ENCODE results near the gene NEDD9.

DNA sequence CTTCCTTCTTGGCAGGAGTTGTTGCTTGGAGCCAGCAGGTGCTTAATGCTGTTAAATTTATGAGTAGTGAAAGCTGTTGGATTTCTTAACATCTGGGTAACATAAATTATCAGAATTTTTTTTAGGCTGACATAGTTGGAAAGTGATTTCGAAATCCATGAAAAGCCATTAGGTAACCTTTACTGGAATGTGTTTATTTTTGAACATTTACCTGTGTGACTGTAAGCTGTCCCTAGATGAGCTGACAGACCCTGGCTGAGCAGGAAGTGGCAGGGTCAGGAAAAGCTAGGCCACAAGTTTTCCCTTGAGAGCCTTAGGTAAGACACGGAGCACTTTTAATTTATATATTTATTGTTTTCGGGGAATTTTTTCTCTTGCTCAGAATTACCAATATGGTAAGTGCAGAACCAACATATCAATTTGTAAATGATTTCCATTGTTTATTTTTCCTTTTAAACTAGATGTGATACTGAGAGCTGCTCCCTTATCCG, 470.5 kb upstream of the SLC35B3 start:
- PRO-cap, result no peak
- RAMPAGE, long total RNA, 3 experiments, result no peak in any of the 3 experiments

DNA sequence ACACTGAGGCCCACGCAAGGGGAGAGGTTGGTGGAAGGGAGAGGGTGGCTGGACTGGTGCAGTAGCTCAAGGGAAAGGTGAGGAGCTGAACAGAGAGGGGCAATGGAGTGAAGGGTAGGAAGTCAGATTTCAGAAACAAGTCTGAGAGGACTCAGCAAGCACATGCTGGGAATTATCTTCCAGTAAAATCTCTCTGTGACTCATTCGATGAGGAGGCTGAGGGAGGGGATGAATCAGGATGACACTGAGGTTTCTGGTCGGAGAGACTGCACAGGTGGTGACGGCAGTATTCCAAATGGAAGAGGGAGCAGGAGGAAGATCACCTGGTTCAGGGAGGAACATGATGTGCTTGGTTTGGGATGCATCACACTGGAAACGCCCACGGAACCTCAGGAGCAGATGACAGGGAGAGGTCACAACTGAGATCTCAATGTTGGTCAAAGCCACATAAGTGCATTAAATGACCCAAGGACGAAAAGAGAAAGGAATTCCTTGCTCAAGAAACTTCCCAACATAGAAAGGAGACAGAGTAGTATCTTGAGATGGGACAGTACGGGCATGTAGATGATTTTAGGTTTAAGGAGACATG, 67.1 kb downstream of the TFAP2A start:
- PRO-cap, result no peak
- RAMPAGE, long total RNA, 3 experiments, result no peak in any of the 3 experiments

DNA sequence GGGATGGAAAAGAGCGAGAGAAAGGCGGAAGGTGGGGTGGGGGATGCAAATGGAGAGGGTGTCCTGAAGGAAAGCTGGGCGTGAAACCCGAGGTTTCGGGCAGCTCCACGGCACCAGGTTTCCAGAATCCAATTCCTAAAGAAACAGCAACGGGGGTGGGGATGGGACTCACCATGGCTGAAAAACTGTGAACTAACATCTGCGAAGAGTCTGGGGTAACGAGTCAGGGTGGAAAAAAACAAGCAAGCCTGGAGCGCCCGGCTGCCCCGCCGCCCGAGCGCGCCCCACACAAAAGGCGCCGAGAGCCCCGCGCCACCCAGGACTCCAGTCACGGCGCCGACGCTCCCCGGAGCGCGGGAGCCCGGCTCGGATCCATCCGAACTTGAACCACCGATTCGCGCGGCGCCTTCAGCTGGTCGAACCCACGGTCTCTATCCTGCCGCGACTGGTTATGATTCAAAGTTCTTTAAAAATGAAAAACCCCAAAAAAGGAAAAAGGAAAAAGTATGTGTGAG, 3.4 kb downstream of the TFAP2A start:
- PRO-cap, result no peak
- RAMPAGE, long total RNA, 3 experiments, result no peak in any of the 3 experiments

DNA sequence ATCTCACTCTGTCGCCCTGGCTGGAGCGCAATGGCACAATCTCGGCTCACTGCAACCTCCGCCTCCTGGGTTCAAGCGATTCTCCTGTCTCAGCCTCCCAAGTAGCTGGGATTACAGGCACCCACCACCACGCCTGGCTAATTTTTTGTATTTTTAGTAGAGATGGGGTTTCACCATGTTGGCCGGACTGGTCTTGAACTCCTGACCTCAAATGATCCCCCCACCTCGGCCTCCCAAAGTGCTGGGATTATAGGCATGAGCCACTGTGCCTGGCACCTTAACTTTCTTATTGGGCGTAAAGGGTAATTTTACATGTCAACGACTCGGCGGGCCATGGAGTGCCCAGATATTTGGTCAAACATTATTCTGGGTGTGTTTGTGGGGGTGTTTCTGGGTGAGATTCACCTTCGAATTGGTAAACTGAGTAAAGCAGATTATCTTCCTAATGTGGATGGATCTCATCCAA, 35.3 kb upstream of the GCNT2 start:
- PRO-cap, result no peak
- RAMPAGE, long total RNA, 3 experiments, result no peak in any of the 3 experiments

DNA sequence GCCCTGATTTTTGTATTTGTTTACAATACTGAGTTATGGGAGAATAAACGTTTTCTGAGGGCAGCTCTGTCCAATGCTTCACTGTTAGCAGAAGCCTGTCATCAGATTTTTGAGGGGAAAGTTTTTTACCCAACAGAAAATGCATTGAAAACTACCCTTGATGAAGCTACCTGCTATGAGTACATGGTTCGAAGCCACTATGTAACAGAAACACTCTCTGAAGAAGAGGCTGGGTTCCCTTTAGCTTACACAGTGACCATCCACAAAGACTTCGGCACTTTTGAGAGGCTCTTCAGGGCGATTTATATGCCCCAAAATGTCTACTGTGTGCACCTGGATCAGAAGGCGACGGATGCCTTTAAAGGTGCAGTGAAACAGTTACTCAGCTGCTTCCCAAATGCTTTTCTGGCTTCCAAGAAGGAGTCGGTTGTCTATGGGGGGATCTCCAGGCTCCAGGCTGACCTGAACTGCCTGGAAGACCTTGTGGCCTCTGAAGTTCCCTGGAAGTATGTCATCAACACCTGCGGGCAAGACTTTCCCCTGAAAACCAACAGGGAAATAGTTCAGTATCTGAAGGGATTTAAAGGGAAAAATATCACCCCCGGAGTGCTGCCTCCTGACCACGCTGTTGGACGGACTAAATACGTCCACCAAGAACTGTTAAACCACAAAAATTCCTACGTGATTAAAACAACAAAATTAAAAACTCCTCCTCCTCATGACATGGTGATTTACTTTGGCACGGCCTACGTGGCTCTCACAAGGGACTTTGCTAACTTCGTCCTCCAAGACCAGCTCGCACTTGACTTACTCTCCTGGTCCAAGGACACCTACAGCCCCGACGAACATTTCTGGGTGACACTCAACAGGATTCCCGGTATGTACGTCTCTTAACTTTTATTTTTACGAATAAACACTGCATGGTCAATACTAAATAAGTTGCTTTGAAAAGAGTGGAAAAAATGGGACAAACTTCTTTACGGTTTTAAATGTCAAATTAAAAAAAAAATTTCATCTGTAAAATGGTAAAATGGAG, 8.1 kb downstream of the GCNT2 start:
- PRO-cap, result no peak
- RAMPAGE, long total RNA, 3 experiments, result no peak in any of the 3 experiments

GRCh38 chr6:11096057-11096551, 2.5 kb downstream of the SMIM13 start:
- PRO-cap, result no peak
- RAMPAGE, long total RNA, 3 experiments, result no peak in any of the 3 experiments

GRCh38 chr6:11188107-11188759, 44.2 kb downstream of the NEDD9 start:
- PRO-cap, result no peak
- RAMPAGE, long total RNA, 3 experiments, result no peak in any of the 3 experiments

DNA sequence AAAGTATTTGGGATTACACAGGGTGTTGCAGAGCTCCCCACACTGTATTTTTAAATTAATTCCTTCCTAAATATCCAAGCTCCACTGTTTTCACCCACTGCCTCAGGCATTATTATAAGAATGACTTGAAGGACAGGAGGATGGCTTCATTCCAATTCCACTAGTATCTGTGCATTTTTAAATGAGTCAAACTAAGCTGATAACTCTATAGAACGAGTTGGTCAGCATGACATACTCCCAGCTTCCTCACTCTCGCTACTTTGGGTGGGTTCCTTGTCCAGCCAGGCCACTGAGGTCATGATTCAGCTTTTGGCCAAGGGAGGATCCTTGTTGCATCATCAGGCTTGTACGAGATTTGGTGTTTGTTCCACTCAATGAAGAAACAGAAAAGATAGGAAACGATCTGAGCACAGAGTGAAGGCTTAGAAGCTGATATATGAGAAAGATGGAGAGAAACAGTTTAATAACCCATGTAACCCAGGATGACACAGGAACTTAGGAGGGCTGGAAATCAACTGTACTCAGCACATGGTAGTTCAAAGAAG, 19.8 kb downstream of the NEDD9 start:
- PRO-cap, result no peak
- RAMPAGE, long total RNA, 3 experiments, result no peak in any of the 3 experiments

DNA sequence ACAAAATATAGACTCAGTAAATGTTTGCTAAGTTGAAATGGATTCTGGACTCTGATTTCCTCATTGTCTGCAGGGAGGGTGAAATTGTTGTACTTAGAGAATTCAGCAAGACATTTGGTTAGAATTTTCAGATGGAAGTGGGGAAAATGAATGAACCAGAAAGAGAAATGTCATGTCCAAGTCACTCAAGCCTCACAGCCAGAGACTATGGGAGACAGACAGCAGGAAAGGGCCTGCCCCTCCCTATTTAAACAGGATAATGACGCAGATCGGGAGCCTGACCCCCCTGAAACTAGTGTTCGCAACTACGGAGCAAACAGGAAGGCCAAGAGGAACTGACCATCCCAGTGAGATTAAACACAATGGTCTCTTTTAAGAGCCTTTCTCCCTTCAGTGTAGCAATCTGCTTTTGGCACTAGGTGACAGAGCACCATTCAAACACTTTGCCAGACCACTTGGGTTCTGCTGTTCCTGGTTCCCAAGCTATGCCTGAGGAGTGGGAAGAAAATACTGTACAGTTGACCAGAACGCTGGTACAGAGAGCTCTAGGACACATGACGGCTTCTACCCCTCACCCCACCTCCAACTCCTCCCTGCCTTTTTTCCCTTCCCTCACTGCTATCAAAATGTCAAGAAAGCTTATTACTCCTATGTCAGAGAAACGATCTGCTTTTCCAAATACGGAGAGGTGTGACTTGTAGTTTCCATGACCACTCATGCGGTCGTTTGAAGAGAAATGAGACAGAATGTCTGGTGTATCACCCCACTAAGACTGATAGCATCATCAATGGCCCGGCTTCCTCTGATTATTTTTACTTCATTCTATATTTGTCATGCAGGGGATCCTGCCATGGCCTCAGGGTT, 13.6 kb downstream of the NEDD9 start:
- PRO-cap, result bidirectional peak, plus-strand start at position 449 of the sequence, minus-strand start at position 195 of the sequence
- RAMPAGE, long total RNA, 3 experiments, result no peak in any of the 3 experiments

DNA sequence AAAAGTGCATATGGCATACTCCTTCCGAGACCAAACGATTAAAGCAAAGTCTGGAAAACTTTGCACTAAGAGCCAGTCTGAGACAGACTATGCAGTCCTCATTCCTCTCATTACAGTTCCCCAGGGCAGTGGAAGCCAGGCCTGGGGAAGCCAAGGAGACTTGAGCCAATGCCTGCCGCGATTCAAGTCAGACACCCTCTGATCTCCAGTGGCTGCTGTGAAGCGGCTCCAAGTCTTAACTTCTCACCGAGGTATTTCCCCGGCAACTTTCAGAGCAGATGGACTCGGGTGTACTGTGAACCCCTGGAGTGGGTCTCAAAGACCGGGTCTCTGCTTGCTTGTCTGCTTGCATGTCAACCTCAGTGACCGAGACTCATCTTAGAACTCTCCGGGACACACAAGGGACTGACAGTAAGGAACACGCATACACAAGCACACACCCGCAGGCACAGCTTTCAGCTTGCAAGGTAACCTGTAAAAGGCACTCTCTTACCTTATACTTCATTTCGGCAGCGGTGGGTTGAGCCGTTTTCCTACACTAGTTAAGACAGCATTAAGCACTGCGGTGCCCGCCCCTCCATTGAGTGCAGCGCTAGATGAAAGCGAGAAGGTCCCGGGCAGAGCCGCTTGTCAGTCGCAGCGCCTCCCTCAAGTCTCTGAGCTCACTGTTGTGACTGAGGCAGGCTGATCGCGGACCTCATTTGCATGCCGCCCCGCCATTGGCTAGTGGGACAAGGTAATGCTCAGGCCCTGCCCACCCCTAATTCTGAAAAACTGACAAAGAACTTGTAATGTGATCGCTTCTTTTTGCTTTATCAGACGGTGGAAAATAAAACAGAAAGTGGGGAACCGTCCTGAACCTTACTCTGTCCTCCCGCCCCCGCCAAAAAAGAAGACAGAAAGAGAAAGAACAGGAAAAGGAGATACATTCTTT, at the start of gene NEDD9:
Gene NEDD9, minus strand, starts transcription at position 658 of the 934 bp plus-strand sequence.
- PRO-cap, result bidirectional peak, plus-strand start at position 158 of the sequence, minus-strand start at position 112 of the sequence; unidirectional peak, minus-strand start at position 200 of the sequence; bidirectional peak, plus-strand start at position 815 of the sequence, minus-strand start at position 658 of the sequence
- RAMPAGE, long total RNA, 3 experiments, result start-site peak on the minus strand in 3 of 3 experiments, centred at positions 621 to 628 of the sequence, 93 to 272 reads per replicate

- PRO-cap, result unidirectional peak, minus-strand start at chr6:11251660
- RAMPAGE, long total RNA, 3 experiments, result no peak in any of the 3 experiments
Observed at GRCh38 chr6:11251381-11252372, 19.2 kb upstream of the NEDD9 start.

- PRO-cap, result no peak
- RAMPAGE, long total RNA, 3 experiments, result no peak in any of the 3 experiments
Observed at GRCh38 chr6:11330271-11330787, 97.9 kb upstream of the NEDD9 start.

GRCh38 chr6:11650087-11650780, 112.7 kb downstream of the TMEM170B start:
- PRO-cap, result no peak
- RAMPAGE, long total RNA, 3 experiments, result no peak in any of the 3 experiments

- PRO-cap, result no peak
- RAMPAGE, long total RNA, 3 experiments, result no peak in any of the 3 experiments
Observed at GRCh38 chr6:11711655-11712206, 66.9 kb downstream of the ADTRP start.

GRCh38 chr6:11779052-11780066, 756 bp upstream of the ADTRP start:
- PRO-cap, result no peak
- RAMPAGE, long total RNA, 3 experiments, result no peak in any of the 3 experiments

DNA sequence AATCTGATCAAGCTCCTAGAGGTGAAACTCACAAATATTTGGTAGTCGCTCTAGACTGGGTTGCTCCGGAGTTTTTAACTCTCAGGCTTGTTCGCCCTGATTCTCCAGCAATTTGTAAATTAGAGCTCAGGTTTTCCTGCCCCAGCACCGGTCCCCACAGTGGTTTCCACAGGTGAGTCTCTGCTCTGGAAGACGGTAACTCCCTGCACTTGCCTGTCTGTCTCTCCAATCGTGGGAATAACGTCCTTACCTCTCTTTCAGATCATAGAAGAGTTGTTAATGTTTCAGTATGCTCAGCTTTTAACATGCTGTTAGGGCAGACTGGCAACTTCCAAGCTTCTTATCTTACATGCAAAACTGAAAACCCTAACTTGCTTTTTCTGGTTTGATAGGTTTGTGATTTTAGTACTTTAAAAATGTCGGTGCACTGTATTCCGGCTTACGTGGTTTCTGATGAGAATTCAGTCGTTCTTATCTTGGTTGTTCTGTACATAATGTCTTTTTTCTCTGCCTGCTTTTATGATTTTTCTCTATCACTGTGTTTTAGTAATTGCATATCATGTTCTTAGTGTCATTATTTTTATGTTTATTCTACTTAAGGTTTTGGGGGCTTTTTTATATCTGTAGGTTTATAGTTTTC, 111.0 kb upstream of the HIVEP1 start:
- PRO-cap, result no peak
- RAMPAGE, long total RNA, 3 experiments, result no peak in any of the 3 experiments

GRCh38 chr6:11902395-11902926, 109.7 kb upstream of the HIVEP1 start:
- PRO-cap, result no peak
- RAMPAGE, long total RNA, 3 experiments, result no peak in any of the 3 experiments

DNA sequence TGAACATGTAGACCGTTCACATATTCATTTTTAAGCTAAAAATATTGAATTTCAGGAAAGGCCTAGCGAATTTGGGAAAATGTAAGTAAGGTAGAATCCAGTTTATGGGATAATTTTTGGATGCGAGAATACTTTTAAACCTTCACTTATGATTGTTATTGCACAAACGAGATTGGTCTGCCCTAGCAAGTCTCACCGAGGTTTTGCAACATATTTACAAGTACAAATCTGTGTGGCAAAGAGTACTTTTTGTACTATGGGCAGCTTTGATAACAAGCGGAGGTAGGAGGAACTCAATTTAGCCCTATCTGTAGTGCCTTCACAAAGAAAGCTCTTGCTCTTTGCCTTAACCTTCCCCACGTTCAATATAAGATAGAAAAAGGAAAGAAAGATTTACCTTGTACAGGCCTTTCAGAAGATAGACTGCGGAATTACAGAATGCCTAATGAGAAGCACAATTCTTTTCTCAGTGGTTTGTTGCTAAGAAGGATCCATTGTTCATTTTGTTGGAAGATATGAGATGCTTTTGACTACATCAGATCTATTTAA, 77.5 kb upstream of the HIVEP1 start:
- PRO-cap, result no peak
- RAMPAGE, long total RNA, 3 experiments, result no peak in any of the 3 experiments

DNA sequence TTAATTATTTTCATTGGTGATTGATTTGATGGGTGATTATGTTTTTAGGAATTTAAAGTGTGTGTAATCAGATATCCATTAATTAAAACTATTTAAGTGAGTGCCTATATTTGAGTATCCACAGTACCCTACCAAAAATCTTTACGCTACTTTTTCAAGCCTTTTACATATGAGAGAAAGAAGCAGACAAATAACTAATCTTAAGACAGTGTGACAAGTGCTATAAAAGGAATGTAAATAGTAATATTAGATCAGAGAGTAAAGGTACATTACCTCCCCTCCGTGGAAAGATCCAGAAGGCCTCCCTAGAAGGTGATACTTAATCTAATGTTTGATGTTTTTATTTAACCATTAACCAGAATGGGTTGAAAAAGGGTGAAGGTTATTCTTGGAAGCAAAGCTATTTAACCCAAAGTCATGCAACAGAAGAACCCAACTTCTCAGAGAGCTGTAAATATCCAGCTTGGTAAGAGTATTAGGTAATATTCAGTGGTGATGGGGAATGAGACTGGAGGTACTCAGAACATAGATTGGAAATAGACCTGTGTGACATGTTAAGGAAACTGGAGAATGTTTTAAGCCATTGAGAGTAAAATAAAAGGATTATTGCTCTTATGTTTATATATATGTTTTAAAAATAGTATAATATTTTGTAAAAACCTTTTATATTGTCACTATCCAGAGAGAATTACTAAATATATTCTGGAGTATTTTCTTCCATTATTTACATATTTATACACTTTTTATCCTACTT, 68.0 kb upstream of the HIVEP1 start:
- PRO-cap, result no peak
- RAMPAGE, long total RNA, 3 experiments, result no peak in any of the 3 experiments

DNA sequence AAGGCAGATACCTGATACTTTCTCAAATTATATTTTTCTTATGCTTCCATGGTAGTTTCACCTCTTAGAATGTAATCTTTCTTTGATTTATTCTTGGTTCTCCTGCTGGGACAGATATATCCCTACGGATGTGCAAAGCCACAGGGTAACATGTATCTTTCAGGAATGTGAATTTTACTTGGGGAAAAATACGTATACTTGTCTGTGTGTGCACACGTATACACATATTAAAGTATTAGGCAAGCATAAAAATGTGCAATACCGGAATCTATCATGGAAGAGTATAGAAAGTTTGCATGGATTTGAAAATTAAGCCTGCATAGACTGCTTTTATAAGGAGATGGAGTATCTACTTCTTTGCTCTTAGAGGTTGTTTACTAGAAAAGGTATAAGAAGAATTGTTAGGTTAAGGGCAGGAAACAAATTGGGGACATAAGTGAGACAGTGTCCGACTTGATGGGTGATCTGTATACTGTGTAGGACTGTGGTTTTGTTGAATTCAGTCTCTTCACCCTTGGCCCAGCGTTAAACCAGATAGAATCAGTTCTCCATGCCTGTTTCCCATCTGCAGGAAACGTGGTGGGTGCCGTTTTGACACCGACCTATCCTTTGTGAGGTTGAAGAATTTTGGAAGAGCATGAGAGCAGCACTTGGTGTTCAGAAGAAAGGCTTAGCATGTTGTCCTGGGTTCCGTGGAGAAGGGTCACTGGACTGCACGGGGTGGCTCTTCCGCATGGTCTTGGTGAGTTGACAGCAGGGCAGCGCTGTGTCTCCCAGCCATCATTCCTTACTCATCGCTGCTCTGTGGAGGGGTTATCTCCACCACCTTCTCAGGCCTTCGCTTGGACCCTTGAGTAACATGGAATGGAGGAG, 7.8 kb downstream of the HIVEP1 start:
- PRO-cap, result no peak
- RAMPAGE, long total RNA, 3 experiments, result no peak in any of the 3 experiments

All from tibial nerve (tissue), 3 donors.